Left colon (tissue), 1 donor: Measurements from ENCODE around the gene FRMD1.

GRCh38 chr6:167152889-167154231 is 4.4 kb downstream of the GPR31 start:
- PRO-cap = unidirectional peak, plus-strand start at chr6:167153089

- PRO-cap = no peak
Observed at GRCh38 chr6:167227720-167228375, 63.3 kb upstream of the UNC93A start.

DNA sequence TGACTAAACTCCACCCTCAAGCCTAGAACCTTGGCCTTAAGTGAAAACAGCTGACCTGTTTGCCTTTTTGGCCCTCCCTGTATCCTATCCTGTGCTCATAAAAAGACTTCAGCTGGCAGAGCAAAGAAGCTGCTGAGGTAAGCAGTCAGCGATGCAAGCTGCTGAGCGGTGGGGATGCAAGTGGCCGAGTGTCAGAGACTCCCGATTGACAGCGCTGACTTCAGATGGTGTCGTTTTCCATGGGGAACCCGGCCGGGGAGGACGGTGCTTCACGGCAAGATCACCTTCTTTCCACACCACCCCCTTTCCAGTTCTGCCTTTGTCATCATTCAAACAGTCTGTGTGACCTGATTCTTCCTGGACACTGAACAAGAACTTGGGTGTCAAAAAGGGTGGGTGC is 53.0 kb upstream of the UNC93A start:
- PRO-cap = no peak

- PRO-cap = no peak
Observed at GRCh38 chr6:167342074-167342529, 17.2 kb downstream of the TTLL2 start.

GRCh38 chr6:167491696-167492052 is 166.8 kb downstream of the TTLL2 start:
- PRO-cap = no peak

GRCh38 chr6:167572874-167573325 is 248.0 kb downstream of the TTLL2 start:
- PRO-cap = no peak

DNA sequence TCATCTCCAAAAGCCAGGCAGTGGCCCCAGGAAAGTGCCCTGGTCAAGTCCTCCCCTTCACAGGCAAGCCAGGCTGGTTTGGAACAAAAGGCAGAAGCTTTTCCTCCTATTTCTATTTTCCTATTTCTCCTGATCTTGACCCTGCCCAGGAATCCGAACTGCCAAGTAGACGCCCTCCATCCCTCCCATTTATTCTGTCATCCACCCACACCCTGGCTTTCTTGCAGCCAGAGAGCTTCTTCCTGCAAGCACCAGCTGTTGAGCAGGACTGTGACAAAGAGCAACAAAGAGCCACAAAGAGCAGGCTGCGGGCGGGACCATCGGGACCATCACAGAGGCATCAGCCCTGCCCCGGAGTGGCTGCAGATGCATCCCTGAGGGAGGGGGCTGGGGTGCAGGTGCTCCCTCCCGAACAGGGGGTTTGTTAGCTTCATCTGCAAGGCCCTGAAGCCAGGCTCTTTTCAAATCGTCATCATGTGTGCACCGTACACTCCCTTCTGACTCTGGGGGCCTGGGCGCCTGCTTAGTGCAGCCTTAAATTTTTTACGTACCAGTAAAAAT is 149.6 kb upstream of the AFDN start:
- PRO-cap = bidirectional peak, plus-strand start at position 303 of the sequence, minus-strand start at position 163 of the sequence

- PRO-cap = no peak
Observed at GRCh38 chr6:167764648-167765081, 62.0 kb upstream of the AFDN start.

DNA sequence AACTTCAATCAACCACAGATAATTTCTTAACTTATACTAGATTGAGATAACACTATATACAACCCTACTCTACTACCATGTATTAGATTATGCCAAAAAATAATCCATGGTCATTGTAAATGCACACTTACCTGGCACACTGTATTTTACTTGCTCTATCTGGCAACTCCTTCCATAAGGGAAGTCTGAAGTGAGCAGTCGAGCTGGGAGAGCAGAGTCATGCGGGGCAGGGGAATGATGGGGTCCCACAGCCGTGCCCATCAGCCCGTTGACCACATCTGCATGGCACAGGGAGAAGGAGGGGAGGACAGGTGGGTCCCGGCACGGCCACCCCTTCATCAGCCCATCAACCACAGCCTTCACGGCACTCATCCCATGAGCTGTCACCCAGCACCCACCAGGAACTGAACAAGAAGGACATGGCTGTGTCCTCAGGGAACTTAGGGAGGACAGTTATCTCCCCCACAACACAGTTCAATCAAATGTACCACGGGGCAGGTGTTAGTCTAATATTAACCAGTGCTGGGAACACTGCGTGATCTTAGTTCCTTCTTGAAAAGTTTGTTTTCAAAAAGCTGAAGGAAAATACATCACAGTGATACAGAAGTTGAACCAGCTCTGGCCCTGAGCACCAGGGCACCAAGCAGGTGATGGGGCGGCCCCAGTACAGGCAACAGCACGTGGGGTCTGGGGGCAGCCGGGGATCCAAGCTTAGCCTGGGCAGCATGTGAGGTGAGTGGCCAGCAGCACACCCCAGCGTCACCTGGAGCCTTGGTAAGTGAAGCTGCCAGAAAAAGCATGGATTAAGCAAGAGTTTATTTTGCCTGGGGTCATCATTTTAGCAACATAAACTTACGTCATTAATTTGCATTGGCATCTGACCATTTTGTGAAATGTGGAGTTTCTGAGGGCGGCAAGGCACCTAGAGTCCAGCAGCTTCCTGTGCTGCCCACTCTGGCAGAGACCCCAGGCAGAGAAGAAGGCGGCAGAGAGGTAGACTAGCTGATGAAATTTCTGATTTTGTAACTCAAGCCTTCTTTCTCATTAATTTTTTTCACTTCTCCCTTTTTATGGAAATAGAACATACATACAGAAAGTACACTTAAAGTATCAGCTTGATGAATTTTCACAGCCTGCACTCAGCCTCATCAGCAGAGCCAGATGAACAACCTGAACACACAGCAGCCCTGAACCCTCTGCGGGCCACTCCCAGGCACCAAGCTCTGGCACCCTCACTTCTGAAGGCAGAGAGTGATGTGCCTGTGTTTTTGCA is 35.5 kb upstream of the AFDN start:
- PRO-cap = no peak

DNA sequence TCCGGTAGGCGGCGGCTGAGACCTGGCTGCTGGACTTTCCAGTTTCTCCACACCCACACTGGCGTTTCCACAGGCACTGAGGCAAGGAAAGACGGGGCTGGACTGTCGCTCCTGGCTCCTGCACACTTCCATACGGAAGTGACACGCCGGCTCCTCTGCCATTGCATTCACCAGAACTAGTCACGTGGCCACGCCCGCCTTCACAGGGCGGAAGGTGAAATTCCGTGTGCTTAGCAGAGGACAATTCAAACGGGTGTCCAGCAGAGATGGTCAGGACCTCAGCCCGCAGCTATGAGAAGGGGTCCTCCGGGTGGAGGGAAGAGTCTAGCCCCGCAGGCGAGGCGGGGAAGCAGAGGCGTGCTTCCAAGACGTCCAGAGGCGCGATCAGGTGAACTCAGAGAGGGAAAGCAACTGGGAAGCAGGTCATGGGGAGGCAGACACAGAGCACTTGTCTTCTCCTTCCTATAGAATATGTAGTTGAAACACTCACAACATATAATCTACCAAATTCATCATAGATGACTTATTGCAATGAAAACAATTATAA is 10.9 kb upstream of the AFDN start:
- PRO-cap = bidirectional peak, plus-strand start at position 243 of the sequence, minus-strand start at position 132 of the sequence

DNA sequence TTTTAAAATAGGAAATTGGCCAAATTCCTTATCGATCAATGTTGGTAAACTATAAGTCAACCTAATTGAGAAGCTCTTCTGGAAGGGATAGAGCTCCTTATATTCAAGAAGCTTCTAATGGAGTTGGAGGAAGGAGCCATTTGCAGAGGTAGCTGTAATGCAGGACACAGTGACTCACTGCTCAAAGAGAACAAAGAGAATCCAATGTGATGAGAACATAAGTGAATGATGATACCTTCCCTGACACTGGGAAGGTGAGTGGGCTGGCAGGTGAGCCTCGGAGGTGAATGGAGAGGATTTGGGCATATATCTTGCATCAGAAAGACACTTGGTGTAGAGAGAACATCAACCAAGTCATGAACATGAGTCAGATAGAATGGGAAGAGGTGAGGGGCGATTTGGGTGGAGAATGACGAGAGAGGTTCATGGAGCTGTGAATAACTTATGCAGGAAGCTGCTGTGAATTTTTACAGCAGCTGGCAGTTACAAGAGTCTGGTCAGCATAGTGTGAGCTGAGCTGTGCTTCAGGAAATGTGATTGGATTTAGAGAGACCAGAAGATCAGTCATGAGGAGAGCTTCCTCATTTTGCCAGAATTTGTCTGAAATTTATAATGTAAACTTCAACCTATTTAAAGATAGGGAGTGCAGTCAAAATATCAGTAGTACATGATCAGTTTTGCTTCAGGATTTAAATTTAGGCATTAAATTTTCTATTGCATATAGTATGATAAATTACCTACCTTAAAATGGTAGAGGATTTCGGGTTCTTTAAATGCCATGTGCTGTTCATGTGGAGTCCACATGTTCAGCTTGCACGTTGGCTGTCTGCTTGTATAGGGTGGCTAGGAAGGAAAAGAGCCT is 59.4 kb upstream of the KIF25 start:
- PRO-cap = no peak

GRCh38 chr6:167998074-167998341 is 537 bp downstream of the KIF25 start:
- PRO-cap = unidirectional peak, minus-strand start at chr6:167998171

- PRO-cap = no peak
Observed at GRCh38 chr6:168070527-168071040, 8.4 kb downstream of the FRMD1 start.

DNA sequence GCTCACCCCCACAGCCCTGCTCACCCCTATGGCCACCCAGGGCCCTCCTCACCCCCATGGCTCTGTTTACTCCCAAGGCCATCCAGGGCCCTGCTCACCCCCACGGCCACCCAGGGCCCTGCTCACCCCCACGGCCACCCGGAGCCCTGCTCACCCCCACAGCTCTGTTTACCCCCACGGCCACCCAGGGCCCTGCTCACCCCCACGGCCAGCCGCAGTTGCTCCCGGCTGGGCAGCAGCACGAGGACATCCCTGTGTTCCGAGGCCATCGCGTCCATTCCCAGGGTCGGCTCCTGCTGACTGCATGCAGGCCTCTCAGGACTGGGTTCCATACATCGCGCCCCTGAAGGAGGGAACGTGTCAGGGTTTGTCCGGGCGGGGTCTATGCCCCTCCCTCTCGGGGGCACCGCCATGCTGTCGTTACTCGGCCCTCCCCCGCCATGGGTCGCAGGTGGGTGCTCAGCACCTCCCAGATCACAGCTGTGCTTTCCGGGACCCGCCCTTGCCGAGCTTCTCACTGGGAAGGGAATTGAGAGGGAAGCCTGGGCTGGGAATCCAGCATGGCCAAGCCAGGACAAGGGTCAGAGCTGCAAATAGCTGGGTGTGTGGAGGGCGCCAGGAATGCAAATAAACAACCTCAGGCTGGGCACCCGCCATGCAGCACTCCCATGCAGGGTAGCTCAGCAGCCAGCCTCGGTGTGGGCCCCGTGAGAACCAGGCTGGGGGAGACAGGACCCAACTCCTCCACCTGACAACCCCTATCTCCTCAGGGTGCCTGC is at the start of gene FRMD1:
TSS of gene FRMD1 (minus strand) at position 531 of the 779 bp plus-strand sequence.
- PRO-cap = bidirectional peak, plus-strand start at position 630 of the sequence, minus-strand start at position 482 of the sequence

- PRO-cap = no peak
Observed at GRCh38 chr6:168270761-168271401, 48.7 kb downstream of the DACT2 start.

DNA sequence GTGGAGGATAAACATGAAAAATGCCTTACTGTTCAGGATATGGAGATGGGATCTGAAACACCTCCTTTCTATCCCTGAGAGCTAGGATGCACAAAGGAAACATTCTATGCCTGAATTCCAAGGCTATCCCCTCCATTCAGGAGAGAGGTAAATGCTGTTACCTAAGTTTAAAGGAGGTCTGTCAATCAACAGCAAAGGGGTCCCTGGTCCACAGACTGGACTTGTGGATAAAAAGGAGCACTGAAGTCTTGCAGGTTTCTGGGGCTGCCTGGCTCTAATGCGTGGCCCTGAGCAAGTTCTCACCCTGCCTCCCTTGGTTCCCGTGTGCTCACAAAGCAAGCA is 4.9 kb downstream of the DACT2 start:
- PRO-cap = no peak

- PRO-cap = no peak
Observed at GRCh38 chr6:168530736-168531030, 89.7 kb downstream of the SMOC2 start.

DNA sequence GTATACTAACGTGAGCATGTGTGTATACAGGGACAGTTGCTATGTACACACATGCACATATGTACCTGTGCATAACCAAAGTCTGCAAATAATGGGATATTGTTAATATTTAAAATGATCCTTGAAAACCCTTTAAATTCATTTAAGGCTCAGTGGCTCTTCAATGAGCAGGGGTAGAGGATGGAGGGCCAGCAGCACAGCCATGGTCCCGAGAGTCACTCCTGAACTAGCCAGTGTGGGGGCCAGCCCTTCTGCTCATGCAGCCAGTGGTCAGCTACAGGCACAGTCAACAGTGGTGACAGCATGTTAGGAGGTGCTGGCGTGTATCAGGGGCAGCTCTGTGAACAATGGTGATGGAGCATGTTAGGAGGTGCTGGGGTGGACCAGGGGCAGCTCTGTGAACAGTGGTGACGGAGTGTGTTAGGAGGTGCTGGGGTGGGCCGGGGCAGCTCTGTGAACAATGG is 378.6 kb downstream of the THBS2 start:
- PRO-cap = no peak

- PRO-cap = no peak
Observed at GRCh38 chr6:169157955-169158535, 95.6 kb downstream of the THBS2 start.

GRCh38 chr6:169182615-169183013 is 71.0 kb downstream of the THBS2 start:
- PRO-cap = no peak